Skeletal muscle tissue (tissue), 7 donors: ENCODE results near the genes SMC4, SPTSSB and PDCD10.

- PRO-cap, 3 experiments = no peak in any of the 3 experiments
- RAMPAGE, long total RNA = no peak
- RRBS, 2 experiments = no CpG with 5 or more reads among the region's 2 CpGs
These were observed 185.0 kb downstream of the IQCJ-SCHIP1 start for GRCh38 chr3:159458003-159458558.

DNA sequence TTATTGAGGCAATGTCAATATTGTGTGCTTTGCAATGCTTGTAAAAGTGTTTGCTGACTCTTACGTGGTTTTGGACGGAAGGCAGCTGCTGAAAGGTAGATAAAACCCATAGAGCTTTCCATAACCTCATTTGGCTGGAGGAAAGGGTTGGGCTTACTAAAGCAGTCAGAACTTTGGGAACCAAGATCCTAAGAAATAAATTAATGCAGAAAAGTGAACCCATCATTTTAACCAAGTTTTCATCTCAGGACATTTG lies 354.7 kb downstream of the IQCJ-SCHIP1 start:
- PRO-cap, 3 experiments = no peak in any of the 3 experiments
- RAMPAGE, long total RNA = no peak
- RRBS, 2 experiments = no CpG with 5 or more reads among the region's 2 CpGs

- PRO-cap, 3 experiments = no peak in any of the 3 experiments
- RAMPAGE, long total RNA = no peak
- RRBS, 2 experiments = no CpG with 5 or more reads among the region's 3 CpGs
These were observed 75.1 kb upstream of the C3orf80 start for GRCh38 chr3:160150134-160150477.

- PRO-cap, 3 experiments = no peak in any of the 3 experiments
- RAMPAGE, long total RNA = no peak
- RRBS, 2 experiments = no CpG with 5 or more reads among the region's 7 CpGs
These were observed 44.8 kb upstream of the C3orf80 start for GRCh38 chr3:160180443-160180870.

DNA sequence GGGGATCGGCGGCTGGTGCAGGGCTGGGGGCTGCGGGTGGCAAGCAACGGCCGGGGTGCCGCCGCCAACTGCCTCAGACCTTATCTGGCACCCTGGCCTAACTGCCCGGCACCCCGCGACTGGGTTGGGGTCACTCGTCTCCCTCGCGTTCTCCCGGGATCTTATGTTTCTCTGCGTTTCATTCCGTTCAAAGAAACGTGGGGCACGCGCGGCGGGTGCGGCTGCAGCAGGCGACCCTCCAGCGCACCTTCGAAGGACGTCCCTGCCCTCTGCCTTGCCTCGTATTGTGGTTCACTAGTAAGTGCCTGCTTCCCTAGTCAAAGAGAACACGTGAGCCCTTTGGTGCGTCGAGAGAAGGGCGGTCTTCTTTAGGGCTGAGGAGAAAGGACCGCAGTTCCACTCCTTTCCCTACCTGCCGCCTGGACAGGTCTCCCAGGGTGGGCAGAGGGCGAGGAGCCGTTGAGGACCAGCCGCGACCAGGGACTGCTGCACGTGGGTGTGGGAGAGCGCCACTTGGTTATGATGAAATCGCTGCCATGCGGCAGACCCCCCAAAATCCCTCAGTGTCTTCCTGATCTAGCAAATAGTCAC lies 1.3 kb downstream of the C3orf80 start:
- PRO-cap, 3 experiments = peak in 1 of 3 experiments; most common minus-strand start position 288 of the sequence (in 1)
- RAMPAGE, long total RNA = no peak
- RRBS, 2 experiments = 3 to 4% methylated on average over 10 of the region's 41 CpGs

DNA sequence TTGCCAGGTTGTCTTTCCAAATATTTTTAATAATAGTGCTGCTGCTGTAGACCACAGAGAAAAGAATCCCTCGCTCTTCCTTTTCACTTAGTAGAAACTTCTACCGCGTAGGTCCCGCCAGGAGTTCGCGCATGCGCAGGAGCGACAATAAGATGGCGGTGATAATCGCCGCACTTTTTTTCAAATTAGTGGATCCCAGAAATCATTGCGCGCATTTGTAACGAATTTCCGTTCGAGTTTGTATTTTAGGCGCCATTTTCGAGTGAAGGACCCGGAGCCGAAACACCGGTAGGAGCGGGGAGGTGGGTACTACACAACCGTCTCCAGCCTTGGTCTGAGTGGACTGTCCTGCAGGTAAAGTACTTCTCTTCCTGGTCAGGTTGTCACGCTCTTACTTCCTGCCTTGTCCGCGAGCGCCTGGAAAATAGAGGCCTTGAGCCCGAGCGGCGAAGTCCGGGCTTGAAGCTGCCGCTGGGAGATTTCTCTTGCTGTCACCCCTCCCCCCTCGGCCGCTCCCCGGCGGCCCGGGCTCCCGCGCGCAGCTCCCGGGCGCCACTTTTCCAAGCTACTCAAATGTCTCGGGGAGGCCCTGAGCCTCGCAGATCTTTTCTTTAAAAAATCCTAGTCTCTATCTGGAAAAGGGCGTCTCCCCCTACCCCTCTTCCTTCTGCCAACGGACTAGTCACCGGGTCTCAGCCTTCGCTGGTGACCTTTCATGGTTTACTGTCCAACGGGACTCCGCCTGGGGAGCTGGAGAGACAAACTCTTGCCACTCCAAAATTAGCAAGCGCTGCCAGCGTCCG lies at the start of gene SMC4:
TSS of gene SMC4 (plus strand) at position 255 of the 803 bp plus-strand sequence.
- PRO-cap, 3 experiments = peak in 3 of 3 experiments; most common plus-strand start position 256 of the sequence (in 3)
- RAMPAGE, long total RNA = no peak
- RRBS, 2 experiments = 2 to 3% methylated on average over 5 to 10 of the region's 53 CpGs

DNA sequence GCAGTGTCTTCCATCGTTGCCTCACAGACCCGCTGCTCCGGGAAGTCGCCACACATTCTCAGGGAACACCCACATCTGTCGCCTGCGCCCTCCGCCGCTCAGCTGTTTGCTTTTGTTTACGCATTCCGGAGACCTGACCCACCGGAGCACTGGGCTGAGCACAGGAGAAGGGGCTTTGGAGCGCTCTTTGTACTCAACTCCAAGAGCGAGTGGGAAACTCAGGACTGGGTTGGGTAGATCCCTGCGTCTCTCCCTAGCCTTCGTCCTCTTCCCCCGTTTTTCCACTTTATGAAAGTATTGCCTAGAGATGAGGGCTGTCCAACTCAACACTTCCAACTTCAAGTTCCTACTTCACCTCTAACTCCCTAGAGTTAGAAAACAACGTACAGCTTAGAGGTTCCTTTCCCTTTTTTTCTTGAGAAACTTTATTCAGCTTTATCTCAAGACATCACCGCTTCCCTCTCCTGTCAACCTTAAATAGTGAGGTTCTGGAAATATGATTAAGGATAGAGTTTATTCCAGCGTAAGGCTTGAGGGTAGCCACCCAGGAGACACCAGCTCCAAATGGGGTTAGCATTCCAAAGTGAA lies 777 bp upstream of the TRIM59 start:
- PRO-cap, 3 experiments = no peak in any of the 3 experiments
- RAMPAGE, long total RNA = no peak
- RRBS, 2 experiments = 7 to 10% methylated on average over 8 of the region's 19 CpGs

GRCh38 chr3:160501085-160502324 lies 51.9 kb upstream of the TRIM59 start:
- PRO-cap, 3 experiments = no peak in any of the 3 experiments
- RAMPAGE, long total RNA = no peak
- RRBS, 2 experiments = no CpG with 5 or more reads among the region's 9 CpGs

DNA sequence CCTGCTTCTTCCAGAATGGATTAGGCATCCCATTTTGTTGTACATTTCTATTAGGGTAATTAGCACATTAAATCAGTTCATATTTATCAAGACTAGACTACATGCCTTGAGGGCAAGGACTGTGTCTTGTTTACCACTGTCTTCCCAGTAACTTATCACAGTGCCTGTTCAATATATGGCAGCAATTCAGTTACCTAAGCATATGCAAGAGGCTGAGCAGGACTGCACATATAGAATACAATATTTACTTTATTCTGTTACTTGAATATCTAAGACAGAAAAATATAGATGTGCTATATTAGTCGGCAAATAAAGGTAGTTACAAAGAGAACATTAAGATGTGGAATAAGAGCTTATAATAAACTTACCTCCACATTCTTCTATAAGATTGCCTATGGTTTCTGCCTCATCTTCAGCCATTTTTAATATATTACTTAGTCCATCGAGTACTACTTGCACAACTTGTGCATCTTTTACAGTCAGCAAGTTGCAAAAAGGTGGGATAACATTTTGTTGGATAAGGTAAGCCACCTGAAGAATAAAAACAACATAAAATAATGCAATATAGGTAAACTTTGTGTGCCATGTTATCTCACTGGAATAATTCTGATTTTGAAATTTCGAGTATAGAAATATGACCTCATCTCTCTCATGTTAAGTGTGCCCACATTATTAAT lies 57.5 kb downstream of the KPNA4 start:
- PRO-cap, 3 experiments = no peak in any of the 3 experiments
- RAMPAGE, long total RNA = no peak
- RRBS, 2 experiments = no CpG with 5 or more reads among the region's 3 CpGs

DNA sequence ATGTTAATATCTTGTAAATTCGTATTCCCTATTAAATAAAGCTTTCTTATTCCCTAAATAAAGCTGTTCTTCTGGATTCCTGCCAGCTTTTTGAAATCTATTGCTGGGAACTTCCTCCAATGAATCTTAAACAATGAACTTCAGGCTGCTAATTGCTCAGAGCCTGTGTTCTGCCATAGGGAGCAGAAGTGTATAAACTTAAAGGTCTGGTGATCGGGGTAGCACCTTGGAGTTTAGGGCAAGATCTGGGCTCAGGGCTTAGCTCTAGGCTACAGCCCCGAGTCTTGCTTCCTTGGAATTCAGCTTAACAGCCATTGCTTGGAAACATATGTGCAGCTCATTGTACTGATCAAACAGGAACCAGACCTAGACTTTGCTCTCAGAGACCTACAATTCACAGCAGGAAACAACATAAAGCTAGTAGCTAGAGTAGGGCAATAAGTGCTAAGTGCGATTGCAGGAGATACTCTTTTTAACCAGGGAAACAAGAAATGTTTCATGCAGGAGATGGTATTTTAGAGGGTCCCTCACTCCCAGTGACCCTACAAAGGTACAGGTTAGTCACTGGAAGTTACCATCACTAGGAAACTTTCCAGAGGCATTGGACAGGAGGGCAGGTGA lies 1.5 kb downstream of the ARL14 start:
- PRO-cap, 3 experiments = no peak in any of the 3 experiments
- RAMPAGE, long total RNA = no peak
- RRBS, 2 experiments = no CpG with 5 or more reads among the region's 4 CpGs

GRCh38 chr3:160886923-160887438 lies 130.9 kb downstream of the PPM1L start:
- PRO-cap, 3 experiments = no peak in any of the 3 experiments
- RAMPAGE, long total RNA = no peak
- RRBS, 2 experiments = no CpG with 5 or more reads among the region's 2 CpGs

- PRO-cap, 3 experiments = no peak in any of the 3 experiments
- RAMPAGE, long total RNA = no peak
- RRBS, 2 experiments = 5% methylated on average over 10 of the region's 53 CpGs
These were observed at the start of gene SPTSSB for GRCh38 chr3:161371437-161372314. TSS of gene SPTSSB (minus strand) at chr3:161371517.

- PRO-cap, 3 experiments = no peak in any of the 3 experiments
- RAMPAGE, long total RNA = start-site peak on the minus strand at chr3:161429605-161429613, 33 and 44 reads in 2 replicates
- RRBS, 2 experiments = no CpG with 5 or more reads among the region's 14 CpGs
These were observed 58.0 kb upstream of the SPTSSB start for GRCh38 chr3:161429246-161429758.

DNA sequence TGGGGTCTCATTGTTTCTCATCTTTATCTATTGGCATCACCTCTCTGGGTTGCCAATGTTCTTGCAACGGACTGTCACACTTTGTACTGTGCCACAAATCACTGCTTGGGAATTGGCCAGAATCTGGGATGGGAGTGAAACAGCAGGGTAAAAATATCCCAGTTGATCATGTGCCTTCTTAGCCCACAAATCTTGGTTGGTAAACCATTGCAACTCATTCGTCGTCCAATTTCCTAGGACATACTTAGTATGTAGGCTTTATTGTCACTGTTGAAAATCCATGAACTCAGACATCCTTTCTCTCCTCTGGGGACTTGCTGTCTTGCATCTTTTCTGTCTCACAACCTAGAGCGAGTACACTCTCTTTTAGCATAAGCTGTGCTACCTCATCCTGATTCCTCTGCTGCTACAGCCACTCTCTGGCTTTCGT lies 698.6 kb downstream of the OTOL1 start:
- PRO-cap, 3 experiments = peak in 1 of 3 experiments; most common plus-strand start position 217 of the sequence (in 1)
- RAMPAGE, long total RNA = no peak
- RRBS, 2 experiments = no CpG with 5 or more reads among the region's 5 CpGs

DNA sequence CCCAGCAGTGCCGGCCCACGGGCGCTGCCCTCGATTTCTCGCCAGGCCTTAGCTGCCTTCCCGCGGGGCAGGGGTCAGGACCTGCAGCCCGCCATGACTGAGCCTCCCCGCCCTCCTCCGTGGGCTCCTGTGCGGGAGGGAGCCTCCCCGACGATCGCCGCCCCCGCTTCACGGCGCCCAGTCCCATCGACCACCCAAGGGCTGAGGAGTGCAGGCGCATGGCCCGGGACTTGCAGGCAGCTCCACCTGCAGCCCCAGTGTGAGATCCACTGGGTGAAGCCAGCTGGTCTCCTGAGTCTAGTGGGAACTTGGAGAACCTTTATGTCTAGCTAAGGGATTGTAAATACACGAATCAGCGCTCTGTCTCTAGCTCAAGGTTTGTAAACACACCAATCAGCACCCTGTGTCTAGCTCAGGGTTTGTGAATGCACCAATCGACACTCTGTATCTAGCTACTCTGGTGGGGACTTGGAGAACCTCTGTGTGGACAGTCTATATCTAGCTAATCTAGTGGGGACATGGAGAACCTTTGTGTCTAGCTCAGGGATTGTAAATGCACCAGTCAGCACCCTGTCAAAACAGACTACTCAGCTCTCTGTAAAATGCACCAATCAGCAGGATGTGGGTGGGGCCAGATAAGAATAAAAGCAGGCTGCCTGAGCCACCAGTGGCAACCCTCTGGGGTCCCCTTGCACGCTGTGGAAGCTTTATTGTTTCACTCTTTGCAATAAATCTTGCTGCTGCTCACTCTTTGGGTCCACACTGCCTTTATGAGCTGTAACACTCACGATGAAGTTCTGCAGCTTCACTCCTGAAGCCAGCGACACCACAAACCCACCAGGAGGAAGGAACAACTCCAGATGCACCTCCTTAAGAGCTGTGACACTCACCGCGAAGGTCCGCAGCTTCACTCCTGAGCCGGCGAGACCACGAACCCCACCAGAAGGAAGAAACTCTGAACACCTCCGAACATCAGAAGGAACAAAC lies 1578.8 kb downstream of the SI start:
- PRO-cap, 3 experiments = no peak in any of the 3 experiments
- RAMPAGE, long total RNA = no peak
- RRBS, 2 experiments = no CpG with 5 or more reads among the region's 34 CpGs

GRCh38 chr3:164289252-164289520 lies 789.1 kb downstream of the SI start:
- PRO-cap, 3 experiments = no peak in any of the 3 experiments
- RAMPAGE, long total RNA = no peak
- RRBS, 2 experiments = no CpG with 5 or more reads among the region's 2 CpGs

DNA sequence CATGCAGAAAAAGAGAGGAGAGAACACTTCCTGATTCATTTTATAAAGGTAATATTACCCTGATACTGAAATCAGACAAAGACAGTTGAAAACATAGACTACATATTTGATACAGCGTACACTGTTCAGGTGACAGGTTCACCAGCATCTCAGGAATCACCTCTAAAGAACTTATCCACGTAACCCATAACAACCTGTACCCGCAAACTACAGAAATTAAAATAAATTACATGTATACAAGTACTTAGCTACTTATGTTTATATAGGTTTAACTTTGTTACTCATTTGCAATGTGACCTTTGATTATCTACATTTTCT lies 47.5 kb downstream of the SLITRK3 start:
- PRO-cap, 3 experiments = no peak in any of the 3 experiments
- RAMPAGE, long total RNA = no peak
- RRBS, 2 experiments = no CpG with 5 or more reads among the region's 3 CpGs

- PRO-cap, 3 experiments = no peak in any of the 3 experiments
- RAMPAGE, long total RNA = no peak
- RRBS, 2 experiments = no CpG with 5 or more reads among the region's 15 CpGs
These were observed 264.6 kb downstream of the BCHE start for GRCh38 chr3:165572568-165573072.

DNA sequence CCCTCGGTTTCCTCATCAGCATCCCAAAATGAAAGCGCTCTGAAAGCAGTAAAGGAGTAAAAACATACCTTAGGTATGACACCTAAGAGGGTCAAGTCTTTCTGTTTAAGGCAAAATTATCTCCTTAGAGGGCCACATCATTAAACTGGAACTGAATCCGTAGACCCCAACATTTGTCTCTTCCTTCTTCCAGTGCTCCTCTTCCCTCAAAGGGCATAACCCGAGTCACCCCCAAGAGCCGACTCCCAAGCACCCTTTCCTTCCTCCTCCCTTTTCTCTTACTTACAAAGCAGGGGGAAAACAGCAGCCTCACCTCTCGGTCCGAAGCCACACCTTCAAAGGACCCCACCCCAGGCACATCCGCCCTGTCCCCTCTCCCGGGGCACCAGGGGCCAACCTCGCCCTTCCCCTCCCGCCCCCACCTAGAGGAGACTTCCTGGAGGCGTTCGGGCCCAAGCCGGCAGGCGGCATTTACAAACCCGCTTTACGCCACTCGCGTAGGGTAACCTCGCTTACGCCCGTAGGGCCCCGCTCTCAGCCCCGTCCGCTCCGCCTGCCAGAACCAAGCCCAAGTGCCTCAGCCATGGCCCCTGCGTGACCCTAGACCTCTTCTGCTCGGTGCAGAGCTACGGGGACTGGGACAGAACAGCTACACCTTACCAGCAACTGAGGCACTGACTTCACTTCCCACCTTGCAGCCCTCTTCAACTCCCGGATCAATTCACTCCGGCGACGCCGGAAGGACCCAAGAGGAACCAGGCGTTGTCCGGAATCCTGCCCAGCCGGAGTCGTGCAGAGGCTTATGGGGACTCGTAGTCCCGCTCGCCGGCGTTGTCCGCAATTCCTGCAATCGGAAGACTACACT lies at the start of gene PDCD10:
TSS of gene PDCD10 (minus strand) at position 747 of the 865 bp plus-strand sequence.
- PRO-cap, 3 experiments = peak in 3 of 3 experiments; most common plus-strand start position 434 of the sequence (in 1); most common minus-strand start position 776 of the sequence (in 3)
- RAMPAGE, long total RNA = start-site peak on the minus strand centred at position 729 of the sequence, 47 bp wide, 1,840 and 99 reads in 2 replicates
- RRBS, 2 experiments = 2% methylated on average over 10 to 12 of the region's 45 CpGs

DNA sequence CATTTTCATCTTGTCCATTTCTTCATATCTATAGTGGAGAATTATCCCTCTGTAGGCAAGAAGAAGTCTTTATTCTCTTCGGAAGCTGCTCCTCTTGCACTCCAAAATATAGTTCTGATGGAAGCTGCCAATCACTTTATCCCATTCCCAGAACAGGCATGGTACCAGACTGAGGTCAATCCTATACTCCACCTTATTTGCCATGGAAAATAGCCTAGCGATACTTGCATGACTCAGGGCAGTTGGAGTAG lies 140.9 kb downstream of the SERPINI1 start:
- PRO-cap, 3 experiments = no peak in any of the 3 experiments
- RAMPAGE, long total RNA = no peak
- RRBS, 2 experiments = no CpG with 5 or more reads among the region's 2 CpGs